Temporal lobe (tissue), 2 donors: ENCODE results near the genes PAQR7, UBXN11 and ARID1A.

DNA sequence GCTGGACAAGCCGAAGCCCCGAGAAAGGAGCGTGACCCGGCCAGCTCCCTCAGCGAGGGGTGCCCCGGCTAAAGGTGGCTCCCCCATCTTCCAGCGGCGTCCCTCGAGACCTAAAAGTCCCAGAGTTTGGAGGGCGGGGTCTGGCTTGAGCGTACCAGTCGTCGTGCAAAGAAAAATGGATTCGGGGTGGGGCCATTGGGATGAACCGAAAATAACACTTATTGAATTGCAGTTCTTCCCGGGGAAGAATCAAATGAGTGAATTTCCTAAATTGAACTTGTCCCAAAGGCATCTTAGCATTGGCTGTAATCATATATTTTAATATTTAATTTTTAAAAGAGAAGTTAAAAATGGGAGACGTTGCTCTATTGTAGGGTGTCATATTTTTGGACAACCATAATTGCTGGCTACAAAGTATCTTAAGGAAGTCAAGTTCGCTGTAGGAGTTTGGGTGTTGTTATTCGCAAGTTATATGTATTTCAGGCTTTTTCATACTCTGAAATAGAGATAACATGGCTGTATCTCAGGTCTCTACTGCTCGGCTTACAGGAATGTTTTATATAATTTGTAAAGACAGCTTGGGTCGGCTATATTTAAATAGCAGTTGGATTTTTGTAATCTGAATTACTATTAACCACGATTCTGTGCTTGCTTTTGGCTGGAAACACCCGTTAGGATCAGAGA lies 752 bp downstream of the TMEM50A start:
- RAMPAGE, long total RNA: no peak

DNA sequence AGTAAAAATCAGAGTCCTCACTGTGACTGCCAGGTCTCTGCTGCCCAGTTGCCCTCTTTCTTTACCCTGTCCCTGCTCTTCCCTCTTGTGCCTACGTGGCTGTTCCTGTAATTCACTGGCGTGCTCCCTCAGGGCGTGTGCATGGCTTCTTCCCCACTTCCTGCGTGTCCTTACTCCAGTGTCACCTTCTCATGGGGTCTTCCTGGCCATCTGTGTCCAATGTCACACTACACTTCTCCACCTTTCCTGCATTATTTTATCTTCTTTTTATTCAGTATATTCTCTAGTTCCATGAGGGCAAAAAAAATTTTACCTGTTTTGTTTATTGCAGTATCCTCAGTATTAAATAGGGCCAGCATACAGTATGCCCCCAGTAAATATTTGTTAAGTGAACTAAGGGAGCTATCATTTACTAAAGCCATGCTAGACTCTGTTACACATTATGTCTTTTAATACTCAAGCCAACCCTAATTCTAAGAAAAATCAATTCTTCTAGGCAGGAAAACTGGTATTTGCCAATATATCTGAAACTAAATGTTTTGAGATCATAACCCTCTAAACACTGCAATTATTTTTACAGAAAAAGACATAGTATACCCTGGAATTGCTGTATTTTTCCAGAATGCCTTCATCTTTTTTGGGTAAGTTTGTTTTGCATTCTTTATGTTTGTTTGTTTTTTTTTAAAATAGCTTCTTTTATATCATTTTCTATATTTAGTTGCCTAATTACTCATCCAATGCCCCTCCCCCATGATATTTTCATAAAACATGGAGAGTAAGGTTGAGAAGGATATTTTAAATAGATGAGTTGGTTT lies 18.3 kb downstream of the TMEM50A start:
- RAMPAGE, long total RNA: no peak

GRCh38 chr1:25430228-25430792 lies 387 bp upstream of the MACO1 start:
- RAMPAGE, long total RNA: no peak

GRCh38 chr1:25544808-25545299 lies 1.4 kb downstream of the LDLRAP1 start:
- RAMPAGE, long total RNA: no peak

- RAMPAGE, long total RNA: no peak
These were observed 641 bp downstream of the MAN1C1 start for GRCh38 chr1:25617226-25617637.

- RAMPAGE, long total RNA: no peak
These were observed 2.5 kb downstream of the MAN1C1 start for GRCh38 chr1:25619010-25619540.

DNA sequence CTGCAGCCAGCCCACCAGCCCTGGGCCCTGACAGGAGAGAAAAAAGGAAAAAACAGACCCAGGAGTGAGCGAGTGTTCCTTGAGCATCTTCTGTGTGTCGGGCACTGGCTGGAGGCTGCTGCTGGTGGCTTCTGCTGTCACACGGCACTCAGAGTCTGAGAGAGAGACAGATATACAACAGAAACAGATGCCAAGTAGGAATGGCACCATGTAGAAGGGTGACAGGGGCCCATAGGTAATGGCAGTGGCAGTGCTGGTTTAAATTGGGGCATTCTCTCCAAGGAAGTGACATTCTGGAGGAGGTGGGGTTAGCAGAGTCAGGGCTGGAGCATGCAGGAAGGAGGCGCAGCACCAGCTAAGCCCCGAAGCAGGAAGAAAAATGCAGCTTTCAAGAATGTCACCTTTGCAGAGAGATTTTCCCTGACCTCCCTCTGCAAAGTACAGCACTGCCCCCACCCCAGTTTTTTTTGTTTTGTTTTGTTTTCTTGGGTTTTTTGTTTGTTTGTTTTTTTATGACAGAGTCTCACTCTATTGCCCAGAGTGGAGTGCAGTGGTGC lies 24.5 kb upstream of the SELENON start:
- RAMPAGE, long total RNA: no peak

- RAMPAGE, long total RNA: no peak
These were observed at the start of gene PAQR7 for GRCh38 chr1:25875403-25876336. PAQR7 (minus strand) TSS chr1:25875708.

- RAMPAGE, long total RNA: no peak
These were observed 3.2 kb downstream of the TRIM63 start for GRCh38 chr1:26064198-26064726.

- RAMPAGE, long total RNA: no peak
These were observed 452 bp downstream of the TRIM63 start for GRCh38 chr1:26066865-26067491.

- RAMPAGE, long total RNA: no peak
These were observed 2.4 kb upstream of the FAM110D start for GRCh38 chr1:26156446-26156920.

DNA sequence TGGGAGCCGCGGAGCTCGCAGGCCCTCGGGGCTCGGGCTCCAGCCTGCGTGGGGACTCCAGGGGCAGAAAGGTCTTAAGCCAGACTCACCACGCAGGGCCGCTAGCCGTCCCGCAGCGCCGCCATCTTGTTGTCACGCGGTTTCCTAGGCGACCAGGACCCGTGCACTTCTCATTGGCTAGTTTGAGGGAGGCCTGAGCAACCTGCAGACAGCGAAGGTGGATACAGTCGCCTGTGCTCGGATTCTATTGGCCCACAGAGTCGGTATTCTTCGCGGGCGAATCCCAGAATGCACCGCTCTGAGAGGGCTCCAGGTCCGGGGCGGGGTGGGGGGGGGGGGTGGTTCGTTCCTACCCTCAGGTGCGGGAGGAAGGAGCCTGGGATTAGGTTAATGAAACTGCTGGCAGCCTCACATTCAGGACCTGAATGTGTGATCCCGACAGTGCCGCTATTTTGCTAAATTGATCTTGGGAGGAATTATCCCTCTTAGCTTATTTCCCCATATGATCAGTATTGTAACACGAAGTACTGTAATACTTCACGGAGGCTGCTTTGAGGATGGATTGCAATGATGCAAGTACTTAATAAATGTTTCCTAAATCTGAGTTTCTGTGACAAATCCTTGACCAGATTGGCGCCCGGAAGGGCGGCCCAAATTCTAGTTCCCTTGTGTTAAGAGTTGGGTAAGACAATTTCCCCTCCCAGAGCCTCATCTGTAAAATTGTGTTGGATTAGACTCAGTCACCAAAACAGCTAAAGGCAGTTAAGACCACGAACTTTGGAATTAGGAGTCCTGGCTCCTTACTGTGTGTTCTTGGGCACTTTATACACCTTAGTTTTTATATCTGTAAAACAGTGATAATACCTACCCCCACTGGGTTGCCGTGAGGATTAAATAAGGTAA lies at the start of gene UBXN11:
Gene UBXN11 (minus strand): TSS at position 134 of the 903 bp plus-strand sequence.
- RAMPAGE, long total RNA: start-site peak on the minus strand centred at position 135 of the sequence, 8 bp wide, 57 and 79 reads in 2 replicates

GRCh38 chr1:26409278-26409906 lies 1.2 kb upstream of the LIN28A start:
- RAMPAGE, long total RNA: no peak

DNA sequence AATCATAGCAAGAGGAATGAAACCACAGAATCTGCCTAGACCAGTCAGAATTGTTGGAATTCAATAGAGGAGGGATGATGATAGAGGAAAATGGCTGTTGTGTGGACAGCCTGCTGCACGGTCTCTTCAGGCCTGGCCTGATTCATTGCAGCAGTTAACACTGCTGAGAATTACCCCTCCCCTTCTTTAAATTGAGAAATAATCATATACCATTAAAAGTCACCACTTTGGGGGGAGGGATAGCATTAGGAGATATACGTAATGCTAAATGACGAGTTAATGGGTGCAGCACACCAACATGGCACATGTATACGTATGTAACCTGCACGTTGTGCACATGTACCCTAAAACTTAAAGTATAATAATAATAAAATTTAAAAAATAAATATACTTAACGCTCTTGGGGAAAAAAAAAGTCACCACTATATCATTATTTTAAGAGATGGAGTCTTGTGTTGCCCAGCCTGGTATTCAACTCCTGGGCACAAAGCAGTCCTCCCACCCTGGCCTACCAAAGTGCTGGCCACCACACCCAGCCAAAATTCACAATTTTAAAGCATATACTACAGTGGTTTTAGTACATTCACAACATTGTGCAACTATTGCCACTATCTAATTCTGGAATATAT lies 5.7 kb downstream of the HMGN2 start:
- RAMPAGE, long total RNA: no peak

DNA sequence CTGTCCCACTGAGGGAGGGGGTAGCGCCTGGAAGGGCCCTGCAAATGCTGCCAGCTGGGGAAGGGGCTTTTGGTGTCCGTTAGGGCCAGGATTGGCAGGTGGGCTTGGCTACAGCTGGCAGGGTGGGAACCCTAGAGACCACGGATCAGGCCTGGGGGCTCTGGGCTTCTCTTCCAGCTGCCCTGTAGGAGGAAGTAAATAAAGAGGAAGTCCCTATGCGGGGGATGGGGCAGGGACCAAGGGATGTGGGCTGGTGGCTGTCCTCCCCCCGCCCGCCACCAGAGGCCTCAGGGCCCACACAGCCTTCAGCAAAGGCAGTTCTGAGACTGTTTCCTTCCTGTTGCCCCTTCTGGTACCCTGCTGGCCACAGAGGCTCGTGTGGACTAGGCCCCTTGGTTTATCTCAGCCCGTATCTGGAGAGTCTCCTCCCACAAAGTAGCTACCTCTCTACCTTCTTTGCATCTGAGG lies 12.2 kb downstream of the RPS6KA1 start:
- RAMPAGE, long total RNA: no peak

DNA sequence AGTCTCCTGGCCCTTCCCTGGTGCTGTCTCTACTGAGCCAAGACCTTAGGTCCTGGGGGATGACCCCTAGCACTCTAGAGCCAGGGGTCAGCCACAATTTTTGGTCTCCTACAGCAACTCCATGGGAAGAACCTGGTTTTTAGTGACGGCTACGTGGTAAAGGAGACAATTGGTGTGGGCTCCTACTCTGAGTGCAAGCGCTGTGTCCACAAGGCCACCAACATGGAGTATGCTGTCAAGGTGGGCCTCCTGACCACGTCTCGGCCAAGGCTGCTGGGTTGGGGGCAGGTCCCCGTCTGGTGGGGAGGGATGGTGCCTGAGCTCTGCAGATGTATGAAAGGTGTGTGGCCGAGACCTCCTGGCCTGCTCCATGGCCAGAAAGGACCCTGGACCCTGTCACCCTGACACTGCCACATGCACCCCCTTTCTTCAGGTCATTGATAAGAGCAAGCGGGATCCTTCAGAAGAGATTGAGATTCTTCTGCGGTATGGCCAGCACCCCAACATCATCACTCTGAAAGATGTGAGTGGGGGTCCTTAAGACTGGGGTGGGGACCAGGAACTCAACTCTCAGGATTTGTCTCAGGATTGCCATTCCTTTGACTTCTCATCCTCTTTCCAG lies 31.2 kb downstream of the RPS6KA1 start:
- RAMPAGE, long total RNA: no peak

DNA sequence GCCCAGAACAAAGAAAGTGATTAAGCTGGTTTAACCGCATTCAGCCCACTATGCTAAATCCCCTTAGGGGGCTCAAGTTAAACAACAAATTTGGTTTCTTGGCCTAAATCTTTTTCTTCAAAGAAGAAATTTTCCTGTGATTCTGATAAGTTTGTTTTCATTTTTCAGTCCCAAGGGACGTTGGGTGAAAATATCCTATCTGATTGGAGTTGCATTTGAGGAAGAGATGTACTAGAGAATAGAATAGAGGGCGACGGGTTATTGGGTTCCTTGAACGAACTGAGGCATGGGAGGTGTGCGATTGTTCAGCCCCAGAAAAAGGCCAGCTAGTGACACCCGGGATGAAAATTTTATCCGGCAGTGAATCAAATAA lies 76.5 kb upstream of the ARID1A start:
- RAMPAGE, long total RNA: no peak

DNA sequence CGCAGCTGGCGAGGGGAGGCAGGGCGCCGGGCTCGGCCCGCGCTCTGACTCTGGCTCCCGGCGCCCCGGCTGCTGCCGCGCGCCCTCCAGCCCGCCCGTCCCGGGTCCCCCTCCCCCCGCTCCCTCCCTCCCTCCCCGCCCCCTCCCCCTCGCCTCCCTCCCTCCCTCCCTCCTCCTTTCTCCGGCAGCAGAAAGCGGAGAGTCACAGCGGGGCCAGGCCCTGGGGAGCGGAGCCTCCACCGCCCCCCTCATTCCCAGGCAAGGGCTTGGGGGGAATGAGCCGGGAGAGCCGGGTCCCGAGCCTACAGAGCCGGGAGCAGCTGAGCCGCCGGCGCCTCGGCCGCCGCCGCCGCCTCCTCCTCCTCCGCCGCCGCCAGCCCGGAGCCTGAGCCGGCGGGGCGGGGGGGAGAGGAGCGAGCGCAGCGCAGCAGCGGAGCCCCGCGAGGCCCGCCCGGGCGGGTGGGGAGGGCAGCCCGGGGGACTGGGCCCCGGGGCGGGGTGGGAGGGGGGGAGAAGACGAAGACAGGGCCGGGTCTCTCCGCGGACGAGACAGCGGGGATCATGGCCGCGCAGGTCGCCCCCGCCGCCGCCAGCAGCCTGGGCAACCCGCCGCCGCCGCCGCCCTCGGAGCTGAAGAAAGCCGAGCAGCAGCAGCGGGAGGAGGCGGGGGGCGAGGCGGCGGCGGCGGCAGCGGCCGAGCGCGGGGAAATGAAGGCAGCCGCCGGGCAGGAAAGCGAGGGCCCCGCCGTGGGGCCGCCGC lies at the start of gene ARID1A:
Gene ARID1A (plus strand): TSS at position 173 of the 760 bp plus-strand sequence.
- RAMPAGE, long total RNA: no peak

- RAMPAGE, long total RNA: no peak
These were observed 14.4 kb upstream of the PIGV start for GRCh38 chr1:26773208-26773826.

DNA sequence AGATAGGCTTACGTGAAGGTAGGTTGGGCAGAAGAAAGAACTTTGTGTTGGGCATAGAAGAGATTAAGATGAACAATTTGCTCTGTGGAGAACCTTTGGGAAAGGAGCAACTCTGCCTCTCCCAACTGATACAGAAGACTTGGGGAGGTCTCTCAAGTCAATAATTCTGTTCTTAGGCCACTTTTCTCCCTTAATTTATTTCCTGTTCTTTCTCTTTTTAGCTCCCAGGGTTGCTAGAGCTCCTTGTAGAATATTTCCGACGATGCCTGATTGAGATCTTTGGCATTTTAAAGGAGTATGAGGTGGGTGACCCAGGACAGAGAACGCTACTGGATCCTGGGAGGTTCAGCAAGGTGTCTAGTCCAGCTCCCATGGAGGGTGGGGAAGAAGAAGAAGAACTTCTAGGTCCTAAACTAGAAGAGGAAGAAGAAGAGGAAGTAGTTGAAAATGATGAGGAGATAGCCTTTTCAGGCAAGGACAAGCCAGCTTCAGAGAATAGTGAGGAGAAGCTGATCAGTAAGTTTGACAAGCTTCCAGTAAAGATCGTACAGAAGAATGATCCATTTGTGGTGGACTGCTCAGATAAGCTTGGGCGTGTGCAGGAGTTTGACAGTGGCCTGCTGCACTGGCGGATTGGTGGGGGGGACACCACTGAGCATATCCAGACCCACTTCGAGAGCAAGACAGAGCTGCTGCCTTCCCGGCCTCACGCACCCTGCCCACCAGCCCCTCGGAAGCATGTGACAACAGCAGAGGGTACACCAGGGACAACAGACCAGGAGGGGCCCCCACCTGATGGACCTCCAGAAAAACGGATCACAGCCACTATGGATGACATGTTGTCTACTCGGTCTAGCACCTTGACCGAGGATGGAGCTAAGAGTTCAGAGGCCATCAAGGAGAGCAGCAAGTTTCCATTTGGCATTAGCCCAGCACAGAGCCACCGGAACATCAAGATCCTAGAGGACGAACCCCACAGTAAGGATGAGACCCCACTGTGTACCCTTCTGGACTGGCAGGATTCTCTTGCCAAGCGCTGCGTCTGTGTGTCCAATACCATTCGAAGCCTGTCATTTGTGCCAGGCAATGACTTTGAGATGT lies 8.6 kb upstream of the PIGV start:
- RAMPAGE, long total RNA: no peak